AG10803 (cell line): Measurements from ENCODE around the gene TEX22.

DNA sequence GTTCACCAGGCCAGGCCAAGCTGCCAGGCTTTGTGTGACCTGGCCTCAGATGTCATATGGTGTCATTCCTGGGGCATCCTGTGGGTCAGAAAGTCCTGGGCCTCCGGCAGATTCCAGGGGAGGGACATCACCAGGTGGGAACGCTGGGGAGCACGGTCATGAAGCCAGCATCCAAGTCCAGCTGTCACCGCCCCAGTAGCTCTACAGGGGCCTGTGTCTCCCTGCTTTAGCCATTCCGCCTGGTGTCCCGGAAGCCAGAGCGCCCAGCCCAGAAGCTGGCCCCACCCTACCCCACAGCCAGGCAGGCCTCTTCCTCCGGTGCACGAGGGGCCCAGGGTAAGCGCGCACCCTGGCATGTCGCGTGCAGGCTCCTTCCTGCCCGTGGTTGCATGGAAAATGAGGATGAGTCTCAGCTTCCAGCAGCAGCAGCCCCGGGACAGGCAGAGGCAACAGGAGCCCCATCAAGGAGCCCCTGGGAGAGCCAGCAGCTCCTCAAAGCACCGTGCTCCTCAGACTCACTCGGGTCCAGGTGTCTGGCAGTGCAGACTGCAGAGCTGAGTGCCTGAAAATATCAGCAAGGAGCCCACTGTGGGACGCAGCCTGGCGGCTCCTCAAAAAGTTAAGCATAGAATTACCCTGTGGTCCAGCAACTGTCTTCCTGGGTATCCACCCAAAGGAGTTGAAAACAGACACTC lies 1.6 kb upstream of the NUDT14 start:
- RRBS: 69% methylated on average over 8 of the region's 19 CpGs

GRCh38 chr14:105313645-105314199 lies 826 bp upstream of the PACS2 start:
- RRBS: 5% methylated on average over 12 of the region's 28 CpGs

DNA sequence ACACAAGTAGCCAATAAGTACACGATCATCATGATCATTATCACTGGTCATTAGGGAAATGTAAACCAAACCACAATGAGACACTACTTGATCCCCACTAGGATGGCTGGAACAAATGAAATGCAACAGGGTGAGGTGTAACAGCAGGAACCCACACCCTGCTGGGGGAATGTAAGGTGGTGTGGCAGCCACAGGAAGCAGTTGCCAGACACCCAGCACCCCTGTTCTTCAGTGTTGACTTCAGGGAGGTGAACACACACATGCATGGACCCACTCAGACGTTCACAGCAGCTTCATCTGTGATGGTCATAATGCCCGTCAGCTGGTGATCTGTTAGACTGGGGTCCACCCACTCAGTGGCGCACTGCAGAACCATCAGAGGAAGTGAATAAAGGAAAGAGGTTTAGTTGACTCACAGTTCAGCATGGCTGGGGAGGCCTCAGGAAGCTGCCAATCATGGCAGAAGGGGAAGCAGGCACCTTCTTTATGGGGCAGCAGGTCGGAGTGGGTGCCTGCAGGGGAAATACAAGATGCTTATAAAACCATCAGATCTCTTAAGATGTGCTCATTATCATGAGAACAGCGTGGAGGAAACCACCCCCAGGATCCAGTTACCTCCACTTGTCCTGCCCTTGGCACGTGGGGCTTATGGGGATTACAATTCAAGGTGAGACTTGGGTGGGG lies 22.7 kb upstream of the TEX22 start:
- RRBS: no CpG with 5 or more reads among the region's 7 CpGs

DNA sequence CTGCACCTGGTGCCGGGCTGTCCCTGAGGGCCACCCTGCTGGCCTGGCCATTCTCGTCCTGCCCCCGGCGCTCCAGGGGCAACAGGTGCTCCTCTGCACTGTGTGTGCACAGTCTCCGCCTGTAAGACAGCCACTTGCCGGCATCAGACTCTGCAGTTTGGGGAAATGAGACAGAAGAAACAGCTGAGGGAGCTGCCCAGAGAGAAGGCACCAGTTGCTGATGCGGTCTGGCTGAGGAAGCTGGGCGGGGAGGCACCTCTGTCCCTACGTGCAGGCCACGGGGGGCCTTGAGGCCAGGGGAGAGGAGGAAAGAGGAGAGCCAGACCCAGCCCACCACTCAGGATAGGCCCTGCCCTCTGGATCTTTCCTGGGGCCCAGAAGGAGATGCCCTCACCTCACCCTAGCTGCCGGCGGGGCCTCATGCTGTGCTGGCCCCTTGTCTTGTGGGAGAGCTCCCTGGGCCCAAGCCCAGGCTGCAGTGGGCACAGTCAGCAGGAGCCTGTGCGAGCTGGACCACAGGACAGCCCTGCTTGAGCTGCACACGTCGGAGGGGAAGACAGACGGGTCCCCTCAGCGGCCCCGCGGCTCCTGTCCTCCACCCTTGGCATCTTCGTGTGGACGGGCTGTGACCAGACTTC lies 9.6 kb upstream of the TEX22 start:
- RRBS: 84% methylated on average over 6 of the region's 21 CpGs

DNA sequence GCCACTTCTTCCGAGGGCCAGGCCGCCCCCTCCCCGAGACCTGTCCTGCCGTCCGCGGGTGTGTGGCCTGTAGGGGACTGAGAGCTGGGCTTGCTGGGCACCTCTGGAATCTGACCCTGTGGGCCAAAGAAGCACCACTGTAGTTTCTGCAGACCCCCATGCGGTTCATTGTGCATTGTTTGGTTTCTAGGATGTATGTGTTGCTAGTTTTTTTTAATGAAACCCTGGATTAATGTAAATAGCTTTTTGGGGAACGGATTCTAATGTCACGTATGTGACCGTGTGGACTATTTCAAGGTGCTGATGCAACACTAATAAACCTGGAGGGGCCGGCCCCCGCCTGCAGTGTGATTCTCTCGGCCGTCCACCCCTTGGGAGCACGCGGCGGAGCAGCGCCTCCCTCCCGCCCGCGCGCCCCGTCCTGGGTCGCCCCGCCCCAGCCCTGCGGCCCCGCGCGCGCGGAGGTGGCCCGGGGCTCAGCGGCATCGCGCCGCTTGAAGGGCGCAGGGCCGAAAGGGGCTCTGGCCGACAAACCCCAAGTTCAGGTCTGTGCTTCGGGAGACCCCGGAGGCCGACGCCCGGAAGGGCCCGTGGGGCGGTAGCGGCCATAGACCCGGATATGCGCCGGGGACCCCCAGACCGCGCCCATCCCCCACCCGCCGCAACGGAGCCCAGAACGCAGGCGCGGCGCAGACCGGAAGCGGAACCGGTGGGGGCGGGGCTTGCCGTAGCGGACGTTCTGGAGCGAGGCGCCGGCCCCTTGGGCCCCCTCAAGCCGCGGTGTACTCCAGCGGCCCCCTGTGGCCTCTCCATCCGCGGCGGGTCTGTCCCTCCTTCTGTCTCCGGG lies at the start of gene TEX22:
Gene TEX22, plus strand, starts transcription at position 725 of the 847 bp plus-strand sequence.
- RRBS: 3% methylated on average over 36 of the region's 76 CpGs

GRCh38 chr14:105418974-105419639 lies 520 bp upstream of the MTA1 start:
- RRBS: no CpG with 5 or more reads among the region's 25 CpGs

DNA sequence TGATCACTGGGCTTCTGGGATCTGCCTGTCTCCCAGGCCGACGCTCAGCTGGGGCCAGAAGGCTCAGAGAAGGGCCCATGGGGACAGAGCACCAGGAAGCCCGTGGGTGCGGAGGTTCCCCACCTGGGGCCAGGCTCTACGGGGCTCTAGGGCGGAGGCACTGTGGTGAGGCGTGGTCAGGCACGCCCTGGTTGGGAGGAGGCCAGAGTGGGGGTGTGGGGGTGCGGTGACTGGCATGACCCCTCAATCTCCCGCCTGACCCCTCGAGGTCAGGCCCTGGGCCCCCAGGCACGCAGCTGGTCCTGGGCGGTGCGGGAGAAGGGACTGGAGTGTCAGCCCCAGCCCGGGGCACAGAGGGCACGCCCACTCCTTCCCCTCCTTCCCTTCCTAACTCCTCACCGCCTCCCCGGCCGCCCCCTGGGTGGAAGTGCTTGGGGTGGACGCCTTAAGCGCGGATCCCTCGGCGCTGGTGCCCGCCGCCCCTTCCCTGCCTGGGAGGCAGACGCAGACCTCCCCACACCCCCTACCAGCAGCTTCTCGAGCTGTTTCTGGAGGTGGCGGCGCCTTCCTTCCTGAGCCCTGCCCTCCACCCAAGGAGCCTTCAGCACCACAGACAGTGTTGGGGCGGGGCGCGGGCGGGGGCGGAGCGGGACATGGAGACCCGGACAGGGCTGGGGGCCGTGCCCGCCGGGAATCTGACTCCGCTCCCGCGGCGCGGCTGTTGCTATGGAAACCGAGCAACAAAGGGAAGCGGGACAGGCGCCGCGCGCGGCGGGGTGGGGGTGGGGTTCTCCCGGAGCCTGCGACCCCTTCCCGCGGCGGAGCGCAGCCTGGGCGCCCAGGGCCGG lies 807 bp upstream of the CRIP2 start:
- RRBS: 1% methylated on average over 24 of the region's 61 CpGs

DNA sequence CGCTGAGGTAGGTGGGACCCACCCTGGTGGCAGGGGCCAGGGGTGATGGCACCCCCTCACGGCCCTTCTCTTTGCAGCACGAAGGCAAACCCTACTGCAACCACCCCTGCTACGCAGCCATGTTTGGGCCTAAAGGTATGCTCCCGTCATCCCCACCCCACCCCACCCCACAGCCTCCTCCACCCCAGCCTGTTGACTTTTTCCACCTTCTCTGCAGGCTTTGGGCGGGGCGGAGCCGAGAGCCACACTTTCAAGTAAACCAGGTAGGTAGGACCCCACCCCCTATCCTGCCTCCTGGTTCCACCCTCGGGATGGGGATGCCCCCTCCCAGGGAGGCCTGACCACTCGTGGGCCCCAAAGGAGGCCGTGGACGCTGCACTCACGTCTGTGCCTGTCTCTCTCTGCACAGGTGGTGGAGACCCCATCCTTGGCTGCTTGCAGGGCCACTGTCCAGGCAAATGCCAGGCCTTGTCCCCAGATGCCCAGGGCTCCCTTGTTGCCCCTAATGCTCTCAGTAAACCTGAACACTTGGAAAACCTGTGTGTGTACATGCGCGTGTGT lies 1.6 kb downstream of the CRIP1 start:
- RRBS: no CpG with 5 or more reads among the region's 15 CpGs

DNA sequence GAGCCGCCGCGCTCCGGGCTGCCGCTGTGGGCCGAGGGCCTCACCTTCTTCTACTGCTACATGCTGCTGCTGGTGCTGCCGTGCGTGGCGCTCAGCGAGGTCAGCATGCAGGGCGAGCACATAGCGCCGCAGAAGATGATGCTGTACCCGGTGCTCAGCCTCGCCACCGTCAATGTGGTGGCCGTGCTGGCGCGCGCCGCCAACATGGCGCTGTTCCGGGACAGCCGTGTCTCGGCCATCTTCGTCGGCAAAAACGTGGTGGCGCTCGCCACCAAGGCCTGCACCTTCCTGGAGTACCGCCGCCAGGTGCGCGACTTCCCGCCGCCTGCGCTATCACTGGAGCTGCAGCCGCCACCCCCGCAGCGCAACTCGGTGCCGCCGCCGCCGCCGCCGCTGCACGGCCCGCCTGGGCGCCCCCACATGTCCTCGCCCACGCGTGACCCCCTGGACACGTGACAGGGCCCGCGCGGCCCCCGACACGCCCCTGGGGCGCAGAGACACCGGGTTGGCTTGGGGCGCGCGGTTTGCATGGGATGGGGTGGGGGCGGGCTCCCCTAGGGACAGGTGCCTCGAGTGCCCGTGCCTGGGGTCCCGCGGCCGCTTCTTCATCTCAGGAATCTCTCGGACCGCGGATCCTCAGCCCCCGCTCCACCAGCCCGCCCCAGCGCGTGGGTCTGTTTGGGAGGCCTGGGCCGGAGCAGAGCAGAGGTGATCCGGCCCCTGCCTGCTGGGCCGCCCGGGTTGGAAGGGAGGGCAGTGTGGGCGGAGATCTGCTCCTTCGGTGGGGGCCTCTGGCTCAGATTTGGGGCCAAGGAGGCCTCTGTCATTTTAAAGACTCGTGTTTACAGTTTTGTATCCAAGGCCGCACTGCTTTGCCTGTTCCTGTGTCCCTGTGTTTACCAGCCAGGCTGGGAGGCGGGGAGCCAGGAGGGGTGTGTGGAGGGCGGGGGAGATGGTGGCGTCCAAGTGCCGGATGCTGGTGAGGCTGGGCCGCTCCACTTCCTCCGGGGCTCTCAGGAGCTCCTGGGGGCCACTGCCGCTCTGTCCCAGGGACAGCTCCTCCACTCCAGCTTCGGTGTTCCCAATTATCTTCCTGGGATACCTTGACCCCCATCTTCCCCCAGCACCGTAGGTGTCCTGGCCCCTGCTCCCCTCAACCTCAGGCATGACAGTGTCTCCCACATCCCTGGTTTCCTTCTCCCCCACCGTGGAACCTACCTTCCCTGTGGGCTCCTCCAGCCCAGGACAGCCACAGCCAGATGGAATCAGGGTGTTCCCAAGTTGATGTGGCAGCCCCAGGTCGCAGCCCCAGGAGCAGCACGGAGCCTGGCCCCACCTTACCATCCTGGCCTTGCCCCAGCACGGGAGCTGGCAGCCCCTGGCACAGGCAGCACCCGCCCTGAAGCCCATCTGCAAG lies 3.5 kb downstream of the TMEM121 start:
- RRBS: 73% methylated on average over 13 of the region's 99 CpGs

DNA sequence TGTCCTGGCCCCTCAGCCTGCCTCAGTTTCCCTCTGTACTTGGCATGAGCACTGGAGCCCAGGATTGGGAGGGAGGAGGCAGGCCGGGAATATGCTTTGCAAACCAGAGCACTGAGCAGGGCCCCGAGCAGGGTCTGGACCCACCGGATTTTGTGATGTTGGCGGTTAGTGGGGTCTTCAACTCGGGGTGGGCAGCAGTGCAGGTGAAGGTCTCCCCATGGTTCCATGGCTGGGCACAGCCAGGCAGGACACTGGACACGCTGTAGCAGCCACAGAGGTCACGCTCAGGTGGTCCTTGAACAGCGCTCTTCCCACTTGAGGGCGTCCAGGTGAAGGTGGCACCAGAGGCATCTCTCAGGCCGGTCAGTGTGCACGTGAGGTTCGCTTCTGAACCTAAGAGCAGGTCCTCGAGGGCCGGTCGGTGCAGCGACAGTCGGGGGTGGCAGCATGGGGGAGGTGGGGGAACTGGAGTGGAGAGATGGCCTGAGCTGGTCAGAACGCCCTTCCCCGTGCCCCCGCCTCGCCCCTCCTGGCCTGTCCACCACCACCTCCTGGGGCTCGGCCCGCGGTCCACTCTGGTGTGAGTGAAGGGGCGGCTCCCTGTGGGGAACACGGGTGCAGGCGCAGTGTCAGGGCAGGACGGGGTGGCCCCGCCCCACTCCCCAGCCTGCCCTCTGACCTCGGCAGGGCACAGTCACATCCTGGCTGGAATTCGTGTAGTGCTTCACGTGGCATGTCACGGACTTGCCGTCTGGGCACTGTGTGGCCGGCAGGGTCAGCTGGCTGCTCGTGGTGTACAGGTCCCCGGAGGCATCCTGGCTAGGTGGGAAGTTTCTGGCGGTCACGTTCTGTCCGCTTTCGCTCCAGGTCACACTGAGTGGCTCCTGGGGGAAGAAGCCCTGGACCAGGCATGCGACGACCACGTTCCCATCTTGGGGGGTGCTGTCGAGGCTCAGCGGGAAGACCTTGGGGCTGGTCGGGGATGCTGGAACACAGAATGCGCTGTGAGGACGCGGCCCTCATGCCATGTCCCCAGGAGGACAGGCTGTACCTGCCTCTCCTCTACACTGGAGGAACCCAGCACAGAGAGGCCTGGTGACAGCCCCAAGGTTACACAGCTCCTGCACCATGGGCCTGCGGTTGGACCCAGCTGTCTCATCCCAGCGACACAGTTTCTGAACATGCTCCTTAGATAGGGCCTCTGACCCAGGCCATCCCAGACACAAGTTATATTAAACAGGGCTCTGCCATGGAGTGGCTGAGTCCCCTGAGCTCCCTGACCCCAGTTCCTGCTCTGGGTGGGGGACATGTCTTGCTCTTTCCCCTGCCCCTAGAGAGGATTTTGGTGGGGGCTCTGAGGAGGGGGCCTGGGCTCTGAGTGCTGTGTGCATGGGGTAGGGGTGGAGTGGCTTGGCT lies 61.5 kb downstream of the TMEM121 start:
- RRBS: 40% methylated on average over 1 of the region's 52 CpGs

GRCh38 chr14:105769051-105770123 lies 243.0 kb downstream of the TMEM121 start:
- RRBS: no CpG with 5 or more reads among the region's 55 CpGs

- RRBS: no CpG with 5 or more reads among the region's 11 CpGs
These were observed 372.9 kb downstream of the TMEM121 start for GRCh38 chr14:105899150-105899759.

DNA sequence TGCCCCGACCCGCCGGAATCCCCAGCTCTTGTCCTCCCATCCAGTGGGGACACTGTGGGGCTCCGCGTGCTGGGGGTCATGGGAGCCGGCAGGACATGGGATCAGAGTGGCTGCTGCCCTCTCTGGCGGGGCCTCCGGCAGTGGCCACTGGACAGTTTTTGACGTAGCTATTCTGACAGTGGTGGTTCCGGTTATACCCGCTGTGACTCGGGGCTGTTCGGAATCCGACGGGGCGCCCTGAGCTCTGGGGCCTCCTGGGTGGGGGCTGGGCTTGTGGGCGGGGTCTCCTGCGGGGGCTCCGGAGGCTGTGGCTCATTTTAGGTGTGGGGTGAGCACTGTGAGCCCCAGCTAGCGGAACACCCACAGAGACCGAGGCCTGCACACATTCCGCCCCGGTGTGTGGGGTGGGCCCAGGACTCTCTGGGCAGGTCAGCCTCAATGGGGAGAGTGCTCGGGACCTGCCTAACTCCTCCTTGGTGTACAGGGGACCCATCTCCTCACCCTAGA lies 374.1 kb downstream of the TMEM121 start:
- RRBS: 71% methylated on average over 16 of the region's 24 CpGs

DNA sequence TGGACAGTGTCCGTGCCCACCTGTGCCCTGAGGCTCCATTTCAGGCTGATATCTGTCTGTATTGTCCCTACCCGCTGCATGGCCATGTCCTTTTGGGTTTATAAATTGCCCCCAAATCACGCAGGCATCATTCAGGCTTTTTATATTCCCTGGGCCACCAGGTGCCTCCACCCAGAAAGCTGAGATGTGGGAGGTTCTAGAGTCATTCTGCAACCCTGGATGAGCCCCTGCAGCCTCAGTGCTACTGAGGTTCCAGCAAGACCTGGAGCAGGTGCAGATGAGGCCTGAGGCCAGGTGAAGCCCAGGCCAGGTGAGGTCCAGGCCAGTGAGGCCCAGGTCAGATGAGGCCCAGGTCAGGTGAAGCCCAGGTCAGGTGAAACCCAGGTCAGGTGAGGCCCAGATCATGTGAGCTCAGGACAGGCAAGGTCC lies 388.2 kb downstream of the TMEM121 start:
- RRBS: no CpG with 5 or more reads among the region's 3 CpGs

GRCh38 chr14:105917768-105918551 lies 391.6 kb downstream of the TMEM121 start:
- RRBS: no CpG with 5 or more reads among the region's 13 CpGs

DNA sequence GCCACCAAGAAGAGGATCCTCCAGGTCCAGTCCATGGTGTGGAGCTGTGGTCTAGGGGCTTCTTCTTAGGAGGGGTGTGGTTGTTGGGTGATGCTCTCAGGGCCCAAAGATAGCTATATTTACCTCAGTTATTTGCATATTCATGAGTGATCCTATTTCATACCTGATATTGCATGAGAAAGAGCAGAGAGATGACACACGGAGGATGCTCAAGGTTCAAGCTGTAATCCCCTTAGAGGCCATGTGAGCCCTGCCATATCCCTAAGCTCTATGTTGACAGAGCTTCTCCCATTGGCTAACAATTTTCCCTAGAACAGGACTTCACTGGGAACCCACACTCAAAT lies 499.1 kb downstream of the TMEM121 start:
- RRBS: no CpG with 5 or more reads among the region's 1 CpG

DNA sequence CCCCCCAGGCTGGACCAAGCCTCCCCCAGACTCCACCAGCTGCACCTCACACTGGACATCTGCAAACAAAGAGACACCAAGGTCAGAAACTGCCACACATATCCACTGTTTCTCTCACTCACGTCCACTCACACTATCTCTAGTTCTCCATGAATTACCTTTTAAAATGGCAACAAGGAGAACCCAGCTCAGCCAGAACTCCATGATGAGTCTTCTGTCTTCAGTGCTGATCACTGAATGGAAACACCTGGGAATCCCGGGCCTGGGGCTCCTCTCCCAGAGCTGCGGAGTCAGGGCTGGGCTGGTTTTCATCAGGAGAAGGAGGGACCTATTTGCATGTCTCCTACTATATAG lies 562.0 kb downstream of the TMEM121 start:
- RRBS: no CpG with 5 or more reads among the region's 3 CpGs

DNA sequence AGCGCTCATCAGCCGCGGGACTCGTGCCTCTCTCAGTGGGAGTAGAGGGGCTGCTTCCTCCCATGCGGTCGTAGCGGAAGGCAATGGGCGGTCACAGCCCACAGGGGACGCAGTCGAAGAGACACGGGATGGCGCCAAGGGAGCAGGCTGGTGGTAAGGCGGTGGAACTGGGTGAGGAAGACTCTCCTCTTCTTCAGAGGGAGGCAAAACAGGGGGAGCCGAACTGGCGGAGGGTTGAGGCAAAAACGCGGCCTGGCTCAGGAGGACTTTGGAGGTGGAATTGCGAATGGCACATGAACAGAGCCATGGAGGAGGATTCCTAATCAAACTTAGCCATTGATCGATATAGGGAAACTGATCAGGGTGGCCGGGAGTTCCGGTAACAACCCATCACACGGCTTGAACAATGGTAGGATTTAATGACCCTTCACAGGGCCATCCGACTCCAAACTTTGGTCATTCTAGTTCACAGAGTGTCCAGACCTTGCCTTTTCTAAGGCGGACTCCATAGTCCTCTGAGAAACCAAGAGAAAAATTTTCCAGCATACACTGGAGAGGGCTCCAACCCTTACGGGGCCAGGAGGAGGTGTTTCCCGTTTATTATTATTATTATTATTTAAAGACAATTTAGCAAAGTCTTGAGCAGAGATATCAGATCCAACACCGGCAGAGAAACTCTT lies 677.9 kb downstream of the TMEM121 start:
- RRBS: no CpG with 5 or more reads among the region's 27 CpGs

- RRBS: no CpG with 5 or more reads among the region's 3 CpGs
These were observed 1031.0 kb downstream of the TMEM121 start for GRCh38 chr14:106557290-106557795.

GRCh38 chr14:106850508-106851284 lies 1324.3 kb downstream of the TMEM121 start:
- RRBS: no CpG with 5 or more reads among the region's 13 CpGs